Vein endothelial cell (primary cell): ENCODE measurements around a stretch of chr7.

- CAGE, long polyA plus RNA = no peak
Observed at GRCh38 chr7:152674670-152675372, 1.1 kb downstream of the XRCC2 start.

GRCh38 chr7:152807855-152808180, 48.3 kb downstream of the ACTR3B start:
- CAGE, long polyA plus RNA = no peak

DNA sequence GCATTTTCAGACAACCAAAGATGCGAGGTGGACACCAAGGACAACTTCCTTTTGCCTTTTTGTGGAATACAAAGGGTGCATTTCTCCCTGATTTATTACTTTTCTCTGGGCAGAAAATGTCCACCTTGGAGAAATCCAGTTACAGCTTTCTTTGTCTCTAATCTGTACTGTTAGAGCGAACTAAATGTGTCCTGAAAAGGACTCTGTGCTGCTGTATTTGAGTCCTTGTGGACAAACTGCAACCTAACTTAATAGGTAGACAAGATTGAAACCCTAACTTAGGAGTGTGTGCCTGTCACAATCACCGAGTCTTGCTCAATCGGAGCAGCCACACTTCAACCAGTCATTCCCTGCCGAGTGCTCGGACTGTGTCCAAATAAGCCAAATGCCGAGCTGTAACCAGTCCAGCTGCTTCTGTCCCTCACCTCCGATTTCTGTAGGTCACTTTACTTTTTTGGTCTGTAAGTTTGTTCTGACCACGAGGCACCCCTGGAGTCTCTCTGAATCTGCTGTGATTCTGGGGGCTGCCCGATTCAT, 139.8 kb downstream of the ACTR3B start:
- CAGE, long polyA plus RNA = no peak

DNA sequence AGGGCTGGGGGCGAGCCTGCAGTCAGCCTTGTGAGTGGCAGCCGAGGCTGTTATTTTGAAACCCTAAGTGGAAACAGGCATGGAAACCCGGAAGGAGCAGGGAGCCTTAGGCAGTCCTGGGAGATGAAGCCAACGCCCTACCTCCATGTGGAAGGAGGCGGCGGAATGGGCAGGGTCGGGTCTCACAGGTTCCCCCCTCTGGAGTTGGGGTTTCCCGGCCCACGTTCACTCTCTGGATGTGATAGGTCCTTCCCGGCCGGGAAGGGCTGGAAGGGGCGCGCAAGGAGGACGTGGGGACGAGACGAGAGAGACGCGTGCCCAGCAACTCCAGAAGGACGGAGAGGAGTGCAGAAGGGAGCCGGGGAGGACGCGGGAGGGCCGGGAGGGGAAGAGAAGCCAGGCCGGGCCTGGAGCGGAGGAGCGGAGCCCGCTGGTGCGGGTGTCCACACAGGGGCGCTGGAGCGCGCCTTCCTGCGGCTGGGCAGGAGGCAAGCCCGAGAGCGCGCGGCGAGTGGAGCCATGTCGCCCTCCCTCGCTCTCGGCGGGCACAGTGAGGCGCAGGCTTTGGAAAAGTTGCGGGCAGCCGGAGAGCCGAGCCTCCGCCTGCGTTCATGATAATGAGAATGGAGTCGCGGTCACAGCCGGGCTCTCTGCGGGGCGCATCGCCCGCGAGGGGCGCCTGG, 987 bp upstream of the DPP6 start:
- CAGE, long polyA plus RNA = no peak

DNA sequence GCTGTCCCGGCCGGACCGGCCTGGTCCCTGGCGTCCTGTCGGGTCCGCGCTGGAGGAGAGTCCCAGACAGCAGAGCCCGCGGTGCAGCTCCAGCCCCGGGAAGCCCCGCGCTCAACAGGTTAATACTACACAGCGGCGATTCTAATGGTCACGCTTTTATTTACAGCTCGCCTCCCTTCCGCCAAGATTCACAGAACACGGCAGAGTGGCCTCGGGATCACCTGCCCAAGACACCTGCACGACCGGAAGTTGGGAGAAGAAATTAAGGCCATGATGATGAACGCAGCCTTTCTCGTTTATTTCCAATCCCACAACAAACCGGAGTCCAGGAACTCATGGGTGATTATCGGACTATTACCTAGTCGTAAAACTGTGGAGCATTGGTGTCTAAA, 868 bp upstream of the PAXIP1 start:
- CAGE, long polyA plus RNA = no peak

- CAGE, long polyA plus RNA = no peak
Observed at GRCh38 chr7:155004681-155005022, 1.7 kb upstream of the PAXIP1 start.

- CAGE, long polyA plus RNA = no peak
Observed at GRCh38 chr7:155198129-155198785, 99.4 kb upstream of the INSIG1 start.

GRCh38 chr7:155239458-155239966, 58.2 kb upstream of the INSIG1 start:
- CAGE, long polyA plus RNA = no peak

- CAGE, long polyA plus RNA = no peak
Observed at GRCh38 chr7:155244126-155244483, 53.6 kb upstream of the INSIG1 start.

DNA sequence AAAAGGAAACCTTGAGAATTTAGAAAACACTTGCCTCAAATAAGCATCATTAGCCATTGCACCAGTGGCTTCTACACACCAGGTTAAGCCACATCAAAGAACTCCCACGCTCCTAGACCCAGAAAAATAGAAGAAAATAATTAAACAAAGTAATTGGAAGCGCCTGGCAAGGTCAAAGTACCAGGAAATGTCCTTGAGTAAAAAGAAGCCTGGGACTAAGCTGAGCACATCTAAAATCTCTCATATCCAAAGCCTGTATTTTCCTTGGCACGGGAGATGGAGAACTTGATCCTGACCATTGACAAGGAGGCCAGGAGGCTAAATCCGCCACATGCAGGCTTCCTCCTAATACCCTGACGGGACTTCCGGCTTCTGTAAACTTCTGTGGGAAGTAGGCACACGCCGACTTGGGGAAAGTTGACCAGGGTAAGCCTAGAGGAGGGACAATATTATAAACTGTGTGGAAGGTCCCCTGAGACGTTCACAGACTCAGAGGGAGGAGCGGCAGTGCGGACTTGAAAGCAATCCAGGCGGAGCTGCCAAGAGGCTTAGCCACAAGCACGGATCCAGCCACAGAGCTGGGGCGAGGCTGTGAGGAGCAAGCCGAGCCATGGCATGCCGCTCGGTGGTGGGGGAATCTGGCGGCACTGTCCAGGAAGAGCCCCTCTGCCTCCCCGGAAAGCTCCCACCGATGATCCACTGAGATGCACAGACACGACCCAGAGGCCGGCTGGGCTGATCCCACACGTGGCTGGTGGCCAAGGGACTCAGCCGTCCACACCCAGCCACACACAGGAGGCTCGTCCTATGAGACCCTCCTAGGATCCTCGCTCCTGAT, 40.2 kb upstream of the INSIG1 start:
- CAGE, long polyA plus RNA = no peak

GRCh38 chr7:155282772-155283148, 14.9 kb upstream of the INSIG1 start:
- CAGE, long polyA plus RNA = no peak

- CAGE, long polyA plus RNA = no peak
Observed at GRCh38 chr7:155410474-155410824, 47.5 kb upstream of the EN2 start.

- CAGE, long polyA plus RNA = no peak
Observed at GRCh38 chr7:155638411-155638817, 6.0 kb upstream of the RBM33 start.

GRCh38 chr7:155646480-155646871, 2.0 kb downstream of the RBM33 start:
- CAGE, long polyA plus RNA = no peak

DNA sequence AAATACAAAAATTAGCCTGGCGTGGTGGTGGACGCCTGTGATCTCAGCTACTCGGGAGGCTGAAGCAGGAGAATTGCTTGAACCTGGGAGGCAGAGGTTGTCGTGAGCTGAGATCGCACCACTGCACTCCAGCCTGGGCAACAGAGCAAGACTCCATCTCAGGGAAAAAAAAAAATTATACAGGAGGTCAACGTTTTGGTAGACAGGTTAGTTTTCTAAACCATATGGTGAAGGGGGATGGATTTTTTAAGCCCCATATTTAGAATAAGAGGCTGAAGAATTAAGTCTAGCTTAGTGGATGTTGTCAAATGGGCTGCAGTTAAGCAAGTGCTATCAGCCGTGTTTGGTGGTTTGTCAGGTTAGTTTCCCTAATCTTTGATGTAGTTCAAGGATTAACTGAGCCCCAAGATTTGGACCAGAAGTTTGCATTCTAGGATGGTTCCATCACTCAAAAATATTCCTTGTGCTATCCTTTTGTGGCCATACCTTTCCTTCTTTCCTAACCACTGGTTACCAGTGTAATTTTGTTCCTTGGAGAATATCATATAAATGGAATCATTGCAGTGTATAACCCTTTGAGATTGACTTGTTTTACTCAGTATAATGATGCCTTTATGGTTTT, 53.9 kb downstream of the RBM33 start:
- CAGE, long polyA plus RNA = no peak

DNA sequence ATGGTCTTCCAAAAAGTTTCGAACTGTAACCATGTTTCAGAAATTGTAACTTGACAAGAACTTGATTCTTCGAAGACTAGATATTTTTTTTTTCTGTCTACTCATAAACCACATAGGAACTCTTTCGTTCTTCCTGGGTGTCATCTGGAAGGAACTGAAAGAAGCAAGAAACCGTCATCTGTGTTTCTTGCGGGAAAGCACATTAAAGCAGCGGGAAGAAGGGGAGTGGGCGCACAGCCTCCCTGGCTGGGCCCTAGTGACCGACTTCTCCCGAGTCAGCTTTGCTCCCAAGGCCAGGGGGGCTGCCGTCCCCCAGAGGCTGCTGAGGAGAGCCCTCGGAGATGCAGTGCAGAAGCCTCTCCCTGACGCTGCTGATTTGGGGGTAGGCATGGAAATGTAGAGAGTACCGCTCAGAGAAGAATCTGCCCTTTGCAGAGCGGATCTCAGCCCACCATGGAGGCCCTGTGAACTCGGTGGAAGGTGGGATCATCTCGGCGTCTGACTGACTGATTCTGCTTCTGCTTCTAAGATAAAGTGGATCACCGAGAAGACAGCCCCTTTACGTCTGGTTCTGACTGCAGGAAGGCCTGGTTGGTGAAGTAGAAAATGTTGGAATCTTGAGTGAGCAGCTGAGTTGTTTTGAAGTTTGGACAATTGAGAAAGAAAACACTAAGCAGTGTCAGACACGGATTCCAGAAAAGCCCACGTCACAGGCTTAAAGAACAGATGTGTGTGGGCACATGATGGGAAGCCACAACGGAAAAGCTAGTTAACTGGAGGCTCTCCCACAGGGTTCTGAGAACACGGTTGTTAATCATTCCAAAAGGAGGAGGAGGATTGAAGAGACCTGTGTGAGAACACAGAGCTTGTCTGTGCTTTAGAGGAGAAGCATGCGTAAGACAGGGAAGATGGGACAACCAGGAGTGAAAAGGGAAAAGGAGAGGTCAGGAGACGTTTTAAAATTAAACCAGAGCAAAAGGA, 42.8 kb downstream of the SHH start:
- CAGE, long polyA plus RNA = no peak

- CAGE, long polyA plus RNA = no peak
Observed at GRCh38 chr7:155885471-155886209, 73.4 kb upstream of the SHH start.

DNA sequence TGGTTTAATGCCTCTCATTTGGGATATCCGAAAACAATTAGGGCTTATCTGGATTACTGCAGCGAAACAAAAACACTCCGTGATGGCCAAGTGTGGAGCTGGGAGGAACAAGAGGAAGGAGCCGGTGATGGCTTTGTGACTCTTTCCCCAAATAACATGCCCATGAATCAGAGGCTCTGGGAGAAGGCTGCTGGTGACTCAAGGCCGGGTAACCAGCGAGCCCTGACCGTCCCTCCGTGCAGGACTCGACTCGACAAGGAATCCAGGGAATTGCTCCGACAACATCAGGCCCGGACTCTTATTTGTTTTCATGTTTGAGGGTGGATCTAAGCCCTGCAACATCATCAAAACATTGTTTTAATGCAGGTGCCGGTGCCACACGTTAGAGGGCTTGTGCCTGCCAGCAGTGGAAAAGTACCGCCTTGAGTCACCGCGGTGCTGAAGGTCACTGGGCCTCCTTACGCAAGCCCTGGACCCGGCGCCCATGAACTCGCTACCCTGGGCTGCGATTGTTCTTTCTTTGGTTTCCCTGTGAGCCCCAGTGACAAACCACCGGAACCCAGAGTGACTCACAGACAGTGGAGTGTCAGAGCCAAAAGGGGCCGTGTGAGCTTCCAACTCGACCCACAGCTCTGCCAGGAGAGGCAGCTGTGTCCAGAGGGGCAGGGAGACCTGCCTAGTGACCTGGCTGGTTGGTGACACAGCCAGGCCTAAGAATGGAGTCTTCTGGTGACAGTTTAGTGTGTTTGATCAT, 139.3 kb upstream of the SHH start:
- CAGE, long polyA plus RNA = no peak

- CAGE, long polyA plus RNA = no peak
Observed at GRCh38 chr7:155960756-155961570, 148.7 kb upstream of the SHH start.

DNA sequence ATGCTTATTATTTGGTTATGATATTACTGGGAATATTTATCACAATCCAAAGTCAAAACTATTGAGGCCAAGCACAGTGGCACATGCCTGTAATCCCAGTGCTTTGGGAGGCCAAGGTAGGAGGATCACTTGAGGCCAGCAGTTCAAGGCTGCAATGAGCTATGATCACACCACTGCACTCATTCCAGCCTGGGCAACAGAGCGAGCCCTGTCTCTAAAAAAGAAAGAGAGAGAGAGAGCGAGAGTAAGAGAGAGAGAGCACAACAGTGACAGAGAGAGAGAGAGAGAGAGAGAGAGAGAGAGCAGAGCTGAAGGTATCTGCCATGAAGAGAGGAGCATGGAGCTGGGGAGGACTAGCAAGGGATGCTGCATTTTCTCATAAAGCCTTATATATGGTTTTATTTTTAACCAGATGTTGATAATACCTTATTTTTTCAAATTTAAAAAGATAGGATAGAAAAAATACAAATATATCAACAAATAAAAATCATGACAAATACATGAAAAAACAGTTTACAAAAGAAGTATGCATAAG, 84.5 kb upstream of the RNF32 start:
- CAGE, long polyA plus RNA = no peak